Bronchus (tissue), 1 donor: Measurements from ENCODE around the genes GATAD2B and UBE2Q1.

- PRO-cap: no peak
These were observed 4.3 kb downstream of the S100A2 start for GRCh38 chr1:153561249-153561850.

GRCh38 chr1:153617068-153617497, 958 bp upstream of the S100A14 start:
- PRO-cap: no peak

DNA sequence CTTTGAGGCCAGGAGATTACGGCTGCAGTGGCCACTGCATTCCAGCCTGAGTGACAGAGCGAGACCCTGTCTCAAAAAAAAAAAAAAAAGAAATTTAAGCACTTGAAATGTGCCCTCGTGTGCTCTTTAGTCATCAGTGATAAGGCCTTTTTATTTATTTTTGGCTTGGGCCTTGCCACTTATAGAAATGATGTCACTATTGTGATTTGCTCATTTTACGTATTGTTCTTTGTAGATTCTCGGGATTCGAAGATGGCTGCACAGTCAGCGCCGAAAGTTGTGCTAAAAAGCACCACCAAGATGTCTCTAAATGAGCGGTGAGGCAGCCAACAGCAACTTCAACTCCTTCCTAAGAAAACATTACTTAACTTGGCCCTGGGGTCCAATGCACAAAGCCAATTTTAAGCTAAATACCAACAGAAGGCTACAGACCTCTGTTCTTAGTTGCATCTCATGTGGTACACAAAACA, 2.5 kb downstream of the CHTOP start:
- PRO-cap: no peak

- PRO-cap: no peak
These were observed 9.1 kb downstream of the NPR1 start for GRCh38 chr1:153687607-153688003.

DNA sequence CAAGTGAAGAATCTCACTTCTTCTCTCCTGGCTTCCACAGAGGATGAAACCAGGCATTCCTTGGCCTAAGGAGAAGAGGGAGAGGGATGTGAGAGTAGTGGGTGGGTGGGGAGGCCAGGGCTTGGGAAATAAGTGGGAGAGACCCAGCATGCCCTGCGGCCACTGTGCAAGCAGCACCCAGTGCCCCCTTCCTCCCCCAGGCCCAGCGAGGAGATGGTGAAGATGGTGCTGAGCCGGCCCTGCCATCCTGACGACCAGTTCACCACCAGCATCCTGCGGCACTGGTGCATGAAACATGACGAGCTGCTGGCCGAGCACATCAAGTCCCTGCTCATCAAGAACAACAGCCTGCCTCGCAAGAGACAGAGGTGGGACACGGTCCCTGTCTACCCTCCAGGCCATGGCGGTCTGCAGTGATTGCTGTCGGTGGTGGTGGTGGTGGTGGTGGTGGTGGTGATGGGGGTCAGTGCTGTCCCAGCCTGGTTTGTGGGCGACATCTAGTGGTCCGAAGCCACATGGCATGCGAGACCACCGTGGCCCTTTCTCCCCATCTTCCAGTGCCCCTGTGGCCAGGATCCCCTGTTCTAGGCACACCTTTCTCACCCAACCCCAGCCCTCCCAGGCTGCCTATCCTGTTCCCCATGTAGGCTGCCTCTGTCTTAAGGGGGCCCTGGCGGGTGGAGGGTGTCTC, 3.5 kb upstream of the SLC27A3 start:
- PRO-cap: no peak

DNA sequence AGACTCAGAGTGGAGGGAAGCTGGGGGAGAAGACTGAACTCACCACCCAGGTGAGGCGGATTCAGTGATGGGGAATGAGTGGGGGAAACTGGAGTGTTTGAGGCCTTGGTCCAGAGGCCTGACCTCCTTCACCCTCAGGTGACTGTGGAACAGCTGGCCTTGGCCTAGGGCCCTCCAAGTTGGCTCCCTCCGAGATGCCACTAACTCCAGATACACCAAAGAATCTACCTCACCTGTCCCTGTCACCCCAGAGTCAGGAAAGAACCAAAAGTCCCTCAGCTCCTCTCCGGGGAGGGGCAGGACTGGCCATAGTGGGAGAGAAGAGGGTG, 27.3 kb downstream of the SLC27A3 start:
- PRO-cap: unidirectional peak, minus-strand start at position 171 of the sequence

GRCh38 chr1:153921996-153923016, at the start of gene GATAD2B:
Gene GATAD2B, minus strand, starts transcription at chr1:153922972.
- PRO-cap: bidirectional peak, plus-strand start at chr1:153923302, minus-strand start at chr1:153922962

DNA sequence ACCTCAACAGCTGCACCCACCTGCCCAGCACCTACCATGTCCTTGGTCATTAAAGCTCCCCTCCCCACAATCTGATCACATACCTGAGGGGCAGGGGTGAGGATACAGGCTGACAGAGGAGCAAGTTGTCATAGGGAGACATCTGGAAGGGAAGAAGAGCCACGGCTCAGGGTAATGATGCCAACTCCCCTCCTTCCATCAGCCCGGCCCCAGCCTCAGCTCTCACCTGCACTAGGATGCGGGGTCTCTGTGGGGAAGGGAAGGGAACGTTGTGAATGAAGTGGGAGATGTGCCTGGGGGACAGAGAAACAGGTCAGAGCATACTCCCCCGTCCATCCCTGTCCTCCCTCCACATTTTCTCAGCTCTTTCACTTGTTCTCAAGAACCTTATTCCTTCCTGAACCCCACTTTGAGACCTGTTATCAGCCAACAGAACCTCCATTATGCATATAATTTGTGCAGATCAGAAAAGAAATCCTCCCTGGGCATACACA, 5.3 kb downstream of the DENND4B start:
- PRO-cap: no peak

- PRO-cap: bidirectional peak, plus-strand start at chr1:153977299, minus-strand start at chr1:153977264
These were observed 349 bp downstream of the JTB start for GRCh38 chr1:153977106-153977544.

DNA sequence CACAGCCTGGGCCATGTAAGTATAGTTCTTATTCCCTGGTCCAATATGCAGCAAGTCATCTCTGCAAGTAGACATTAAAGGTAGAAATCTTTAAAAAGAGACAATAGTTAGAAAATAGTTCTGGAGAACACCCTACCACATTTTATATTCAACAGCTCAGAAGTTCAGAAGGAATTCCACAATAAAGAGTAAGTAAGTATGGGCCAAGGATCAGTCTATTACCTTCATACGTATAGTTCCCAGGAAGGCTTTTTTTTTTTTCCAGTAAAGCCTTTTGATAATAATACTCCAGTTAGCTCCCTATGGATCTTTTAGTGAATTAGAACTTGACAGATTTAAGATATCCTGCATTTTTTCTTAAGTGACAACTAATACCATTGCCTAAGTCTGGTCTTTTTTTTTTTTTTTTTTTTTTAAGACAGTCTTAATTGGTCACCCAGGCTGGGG, 31.7 kb downstream of the RPS27 start:
- PRO-cap: no peak

- PRO-cap: no peak
These were observed 4.2 kb downstream of the UBAP2L start for GRCh38 chr1:154224910-154225307.

DNA sequence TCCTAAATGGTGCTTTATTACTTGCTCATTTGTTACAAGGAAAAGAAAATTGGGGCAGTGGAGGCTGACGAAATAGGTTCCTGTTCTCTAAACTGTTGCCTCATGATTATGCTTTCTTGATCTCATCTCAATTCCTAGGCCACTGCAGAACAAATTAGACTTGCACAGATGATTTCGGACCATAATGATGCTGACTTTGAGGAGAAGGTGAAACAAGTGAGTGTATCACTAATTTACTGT, 6.3 kb downstream of the UBAP2L start:
- PRO-cap: no peak

- PRO-cap: no peak
These were observed 23.3 kb downstream of the ATP8B2 start for GRCh38 chr1:154348634-154349070.

GRCh38 chr1:154423272-154424116, 18.4 kb downstream of the IL6R start:
- PRO-cap: no peak

- PRO-cap: no peak
These were observed 22.5 kb downstream of the IL6R start for GRCh38 chr1:154427316-154428271.

DNA sequence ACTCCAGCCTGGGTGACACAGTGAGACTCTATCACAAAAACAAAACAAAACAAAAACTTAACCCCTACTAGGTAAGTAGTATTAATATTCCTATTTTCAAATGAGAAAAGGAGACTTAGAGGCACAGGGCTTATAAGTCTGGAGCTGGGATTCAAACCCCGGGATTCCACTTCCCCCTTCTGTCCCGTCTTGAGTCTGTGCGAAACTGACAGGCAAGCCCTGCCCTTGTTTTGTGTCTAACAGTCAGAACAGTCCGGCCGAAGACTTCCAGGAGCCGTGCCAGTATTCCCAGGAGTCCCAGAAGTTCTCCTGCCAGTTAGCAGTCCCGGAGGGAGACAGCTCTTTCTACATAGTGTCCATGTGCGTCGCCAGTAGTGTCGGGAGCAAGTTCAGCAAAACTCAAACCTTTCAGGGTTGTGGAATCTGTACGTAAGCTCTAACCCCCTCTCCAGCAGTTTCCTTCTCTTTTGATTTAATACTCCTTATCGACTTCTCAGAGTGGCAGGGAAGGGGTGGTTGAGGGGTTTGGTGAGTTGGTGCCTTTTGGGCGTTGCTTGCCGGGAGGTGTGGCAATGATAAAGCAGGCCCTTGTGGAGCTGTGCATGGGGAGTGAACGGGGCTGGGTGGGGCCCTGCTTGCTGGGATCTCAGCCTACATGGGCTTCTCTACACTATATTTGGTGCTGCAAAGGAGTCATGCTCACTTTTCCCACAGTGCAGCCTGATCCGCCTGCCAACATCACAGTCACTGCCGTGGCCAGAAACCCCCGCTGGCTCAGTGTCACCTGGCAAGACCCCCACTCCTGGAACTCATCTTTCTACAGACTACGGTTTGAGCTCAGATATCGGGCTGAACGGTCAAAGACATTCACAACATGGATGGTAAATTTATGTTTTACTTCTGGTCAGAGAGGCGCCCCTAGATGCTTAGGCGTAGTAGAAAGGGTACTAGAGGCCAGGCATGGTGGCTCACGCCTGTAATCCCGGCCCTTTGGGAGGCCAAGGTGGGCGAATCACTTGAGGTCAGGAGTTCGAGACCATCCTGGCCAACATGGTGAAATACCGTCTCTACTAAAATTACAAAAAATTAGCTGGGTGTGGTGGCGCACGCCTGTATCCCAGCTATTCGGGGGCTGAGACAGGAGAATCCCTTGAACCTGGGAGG, 29.5 kb downstream of the IL6R start:
- PRO-cap: no peak

- PRO-cap: no peak
These were observed 38.4 kb upstream of the TDRD10 start for GRCh38 chr1:154463545-154464085.

DNA sequence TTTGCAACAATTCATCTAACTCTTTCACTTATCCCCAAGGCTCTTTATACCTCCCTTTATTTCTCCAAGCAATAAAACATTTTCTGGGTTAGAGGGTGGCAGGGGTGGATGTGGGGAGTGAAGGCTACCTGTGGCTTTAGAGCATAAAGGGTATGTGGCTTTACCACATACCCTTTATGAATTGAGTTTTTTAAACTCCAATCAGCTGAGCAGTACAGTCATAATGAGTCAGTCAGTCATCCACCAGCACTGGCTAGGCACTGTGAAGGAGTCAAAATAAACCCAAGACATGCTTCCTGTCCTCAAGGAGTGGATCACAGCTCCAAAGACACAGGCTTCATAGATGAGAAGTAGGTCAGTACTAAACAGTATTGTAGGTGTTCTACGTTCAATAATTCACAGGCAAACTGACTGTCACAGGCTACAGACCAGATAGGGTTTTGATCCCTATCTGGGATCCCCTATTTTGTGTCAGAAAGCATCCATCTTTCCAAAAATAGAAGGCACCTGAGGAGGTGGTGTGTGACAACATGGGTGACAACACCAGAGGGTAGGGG, 2.5 kb upstream of the TDRD10 start:
- PRO-cap: no peak

DNA sequence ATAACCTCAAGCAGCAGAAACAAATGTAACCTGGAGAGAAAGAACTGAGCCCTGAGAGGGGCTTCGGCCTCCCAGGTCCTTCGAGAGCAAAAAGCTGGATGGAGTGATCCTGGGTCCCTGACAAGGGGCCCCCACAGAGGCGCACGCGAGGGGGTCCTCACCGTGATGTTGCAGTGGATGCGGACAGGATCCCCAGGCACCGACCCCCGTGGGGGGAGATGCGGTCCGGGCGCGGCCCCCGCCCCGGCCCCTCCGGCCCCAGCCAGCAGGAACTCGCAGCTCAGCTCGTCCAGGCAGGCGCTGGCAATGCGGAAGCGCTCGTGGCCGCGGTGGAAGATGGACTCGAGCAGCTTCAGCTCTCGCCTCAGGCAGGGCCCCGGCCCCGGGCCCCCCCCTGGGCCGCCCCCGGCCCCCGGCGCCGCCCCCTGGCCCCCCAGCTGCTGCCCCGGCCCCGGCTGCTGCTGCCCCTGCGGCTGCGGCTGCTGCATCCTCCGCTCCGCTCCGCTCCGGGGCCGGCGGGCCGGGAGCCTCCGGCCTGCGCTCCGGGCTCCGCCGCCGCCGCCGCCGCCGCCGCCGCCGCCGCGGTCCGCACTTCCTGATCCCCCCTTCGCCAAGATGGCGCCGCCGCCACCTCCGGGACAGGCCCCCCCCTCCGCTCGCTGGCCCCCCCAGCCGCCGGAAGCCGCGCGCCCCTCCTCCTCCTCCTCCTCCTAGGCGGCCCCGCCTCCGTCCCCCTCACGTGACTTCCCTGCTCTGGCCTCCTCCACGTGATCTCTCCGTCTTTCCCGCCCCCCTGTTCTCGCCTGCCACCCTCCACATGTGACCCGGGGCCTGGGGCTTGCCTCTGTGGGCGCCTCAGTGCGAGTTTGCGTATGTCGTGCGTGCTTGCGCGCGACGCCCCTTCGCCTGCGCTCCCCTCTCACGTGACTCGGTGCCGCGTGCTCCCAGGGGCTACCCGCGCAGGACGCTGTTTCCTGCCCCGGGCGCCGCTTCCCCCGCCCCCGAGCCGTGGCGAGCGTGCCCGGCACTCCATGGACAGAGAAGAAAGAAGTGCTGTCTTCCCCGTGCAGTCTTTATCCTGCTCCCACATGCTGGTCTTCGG, at the start of gene UBE2Q1:
TSS of gene UBE2Q1 (minus strand) at position 597 of the 1,102 bp plus-strand sequence.
- PRO-cap: bidirectional peak, plus-strand start at position 321 of the sequence, minus-strand start at position 338 of the sequence; bidirectional peak, plus-strand start at position 926 of the sequence, minus-strand start at position 580 of the sequence

DNA sequence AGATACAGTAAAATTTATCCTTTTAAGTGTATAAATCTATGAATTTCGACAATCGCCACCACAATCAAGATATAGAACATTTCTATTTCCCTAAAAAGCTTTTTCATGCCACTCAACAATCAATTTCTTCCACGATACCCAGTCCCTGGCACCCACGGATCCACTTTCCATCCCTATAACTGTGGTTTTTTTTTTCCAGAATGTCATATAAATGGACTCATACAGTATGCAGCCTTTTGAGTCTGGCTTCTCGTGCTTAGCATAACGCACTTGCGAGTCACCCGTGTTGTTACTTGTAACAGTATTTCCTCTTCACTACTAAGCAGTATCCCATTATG, 1.0 kb downstream of the ADAR start:
- PRO-cap: no peak